ENCODE results near the gene SNAPC5.

DNA sequence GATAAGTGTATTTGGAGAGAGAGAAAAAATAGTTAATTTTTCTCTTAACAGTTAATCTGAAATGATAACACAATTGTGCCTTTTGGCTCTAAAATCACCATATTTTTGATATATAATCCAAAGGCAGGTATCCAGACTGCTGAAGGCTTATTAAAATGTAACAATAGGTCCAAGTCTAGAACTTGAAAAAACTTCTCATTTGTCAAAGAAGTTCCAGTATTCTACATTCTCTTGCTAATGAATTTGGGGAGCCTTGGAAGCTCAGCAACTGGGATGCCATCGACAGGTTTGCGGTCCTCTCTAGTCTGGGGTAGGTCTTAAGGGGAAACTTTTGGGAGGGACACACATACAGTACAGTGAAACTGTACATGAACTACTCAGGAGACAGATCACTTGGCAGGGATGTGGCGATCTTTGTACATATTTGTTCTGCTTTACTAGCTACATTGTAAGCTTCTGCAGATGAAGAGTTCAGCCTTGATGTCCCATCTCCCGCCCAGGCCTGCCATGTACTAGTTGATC lies 23.8 kb downstream of the MAP2K1 start:
- RRBS: no CpG with 5 or more reads among the region's 4 CpGs

DNA sequence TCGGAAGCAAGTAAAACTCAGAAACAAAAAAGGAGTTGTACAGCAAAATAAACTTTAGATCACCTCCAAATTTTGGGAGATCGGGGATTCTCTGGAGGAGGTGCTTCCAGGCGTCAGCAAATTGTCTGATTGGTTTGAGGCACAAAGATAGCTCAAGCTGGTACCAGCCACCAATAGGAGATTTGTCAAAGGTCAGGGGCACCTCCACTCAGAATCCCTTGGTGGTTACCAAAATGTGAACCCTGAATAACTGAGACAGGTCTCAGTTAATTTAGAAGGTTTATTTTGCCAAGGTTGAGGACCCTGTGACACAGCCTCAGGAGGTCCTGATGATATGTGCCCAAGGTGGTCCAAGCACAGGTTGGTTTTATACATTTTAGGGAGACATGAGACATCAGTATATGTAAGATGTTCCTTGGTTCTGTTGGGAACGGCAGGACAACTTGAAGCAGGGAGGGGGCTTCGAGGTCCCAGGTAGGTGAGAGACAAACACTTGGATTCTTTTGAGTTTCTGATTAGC lies 27.0 kb downstream of the SNAPC5 start:
- RRBS: no CpG with 5 or more reads among the region's 5 CpGs

DNA sequence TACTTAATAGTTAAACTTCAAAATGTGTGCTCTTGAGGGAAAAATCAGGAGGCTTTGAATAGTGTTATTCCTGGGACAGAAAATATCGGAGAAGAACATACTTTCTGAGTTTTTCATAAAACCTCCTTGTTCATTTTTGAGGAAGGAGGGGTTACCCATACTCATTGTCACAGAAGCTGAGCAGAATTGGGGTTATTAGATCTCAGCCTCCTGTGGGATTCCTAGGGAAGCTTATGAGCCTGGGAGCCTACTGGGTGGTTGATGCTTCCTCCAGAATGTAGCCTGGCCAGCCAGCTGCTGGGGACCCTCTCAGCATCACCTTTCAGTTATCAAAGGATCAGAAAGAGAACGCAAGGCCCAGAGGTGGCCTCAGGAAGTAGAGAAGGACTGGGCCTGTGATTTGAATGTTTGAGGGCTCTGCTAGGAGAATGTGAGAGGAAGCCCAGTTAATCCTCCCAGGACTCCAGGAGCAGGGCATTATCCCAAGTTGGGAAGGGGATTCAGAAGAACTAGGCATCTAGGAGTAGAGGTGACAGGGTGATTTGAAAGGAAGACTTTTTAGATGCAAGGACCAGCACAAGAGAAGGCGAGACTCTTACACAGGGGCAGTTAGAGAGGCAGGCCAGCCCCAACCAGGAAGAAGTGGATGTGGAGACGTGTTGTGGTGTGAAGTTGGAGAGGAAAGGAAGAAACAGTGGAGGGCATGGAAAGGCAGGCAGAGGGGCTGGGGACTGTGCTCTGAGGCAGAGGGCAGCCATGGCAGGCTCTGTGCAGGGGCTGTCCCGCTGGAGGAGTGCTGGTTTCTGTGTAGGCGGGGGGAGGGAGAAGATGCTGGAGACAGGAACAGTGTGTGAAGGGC lies 21.4 kb downstream of the SNAPC5 start:
- RRBS: no CpG with 5 or more reads among the region's 6 CpGs

GRCh38 chr15:66491687-66492729 lies 5.6 kb downstream of the SNAPC5 start:
- RRBS: no CpG with 5 or more reads among the region's 4 CpGs

- RRBS: 1% methylated on average over 8 of the region's 44 CpGs
These were observed at the start of gene SNAPC5 for GRCh38 chr15:66497447-66498396. Gene SNAPC5 (minus strand): TSS chr15:66497762.

GRCh38 chr15:66641628-66642270 lies 60.3 kb upstream of the SMAD6 start:
- RRBS: no CpG with 5 or more reads among the region's 2 CpGs

- RRBS: under 1% methylated on average over 15 of the region's 60 CpGs
These were observed 765 bp upstream of the SMAD6 start for GRCh38 chr15:66701128-66701814.

GRCh38 chr15:66707207-66707909 lies 5.3 kb downstream of the SMAD6 start:
- RRBS: 1% methylated on average over 4 of the region's 17 CpGs

DNA sequence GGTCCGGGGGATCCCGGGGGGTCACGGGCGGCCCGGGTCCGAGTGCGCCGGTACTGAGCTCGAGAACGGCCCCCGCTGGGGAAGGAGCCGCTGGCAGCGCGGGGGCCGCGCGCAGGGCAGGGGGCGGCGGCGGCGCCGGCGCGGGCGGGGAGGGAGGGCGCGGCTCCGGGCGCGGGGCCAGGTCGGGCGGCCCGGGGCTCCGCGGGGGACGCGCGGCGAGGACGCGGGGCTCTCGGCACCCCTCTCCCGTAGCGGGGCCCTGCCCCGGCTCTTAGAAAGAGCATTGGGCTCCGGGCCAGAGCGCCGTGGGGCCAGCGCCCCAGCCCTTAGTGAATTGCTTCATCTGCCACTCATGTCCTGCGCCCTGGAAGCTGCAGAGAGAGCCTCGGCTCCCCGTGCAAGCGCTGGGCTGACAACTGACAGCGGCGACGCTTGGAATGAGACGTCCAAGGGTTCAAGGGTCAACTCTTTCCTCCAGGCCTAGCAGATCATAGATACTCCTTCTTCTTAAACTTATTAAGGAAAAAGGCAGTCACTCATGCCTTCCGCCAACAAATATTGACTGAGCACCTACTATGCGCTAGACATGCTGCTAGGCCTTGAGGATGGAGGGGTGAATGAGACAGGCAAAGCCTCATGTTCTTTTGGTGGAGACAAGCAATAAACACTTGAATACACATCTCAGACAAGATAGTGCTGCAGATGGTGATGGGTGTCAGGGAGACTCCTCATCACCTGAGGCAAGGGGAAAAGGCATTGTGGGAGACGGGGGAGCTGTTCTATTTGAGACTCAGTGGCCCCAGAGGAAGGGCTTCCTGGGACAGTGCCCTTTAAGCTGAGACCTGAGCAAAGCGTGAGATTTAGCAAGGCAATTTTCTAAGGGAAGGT lies 140.9 kb downstream of the SMAD6 start:
- RRBS: under 1% methylated on average over 25 of the region's 61 CpGs

GRCh38 chr15:66907923-66908709 lies 157.3 kb upstream of the SMAD3 start:
- RRBS: no CpG with 5 or more reads among the region's 9 CpGs

DNA sequence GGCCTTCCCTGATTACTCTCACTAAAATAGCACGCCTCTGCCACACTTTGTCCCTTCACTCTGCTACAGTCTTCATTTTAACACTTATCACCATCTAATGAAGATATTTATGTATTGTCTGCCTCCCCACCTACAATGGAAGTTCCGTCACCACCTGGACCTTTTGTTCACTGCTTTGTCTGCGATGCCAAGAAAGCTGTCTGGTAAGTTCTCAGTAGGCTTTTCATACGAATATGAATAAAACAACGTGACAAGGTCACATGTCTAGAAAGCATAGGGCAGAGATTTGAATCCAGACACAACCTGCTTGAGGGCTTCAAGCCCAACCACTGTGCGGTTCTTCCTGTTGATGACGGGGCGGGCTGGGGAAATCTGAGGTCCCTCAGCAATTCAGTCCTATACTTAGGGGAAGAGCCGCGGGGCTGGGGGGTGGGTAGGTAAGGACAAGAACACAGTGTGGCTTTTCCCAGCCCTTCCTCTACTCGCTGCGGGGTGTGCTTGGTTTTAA lies 32.5 kb upstream of the SMAD3 start:
- RRBS: no CpG with 5 or more reads among the region's 12 CpGs

DNA sequence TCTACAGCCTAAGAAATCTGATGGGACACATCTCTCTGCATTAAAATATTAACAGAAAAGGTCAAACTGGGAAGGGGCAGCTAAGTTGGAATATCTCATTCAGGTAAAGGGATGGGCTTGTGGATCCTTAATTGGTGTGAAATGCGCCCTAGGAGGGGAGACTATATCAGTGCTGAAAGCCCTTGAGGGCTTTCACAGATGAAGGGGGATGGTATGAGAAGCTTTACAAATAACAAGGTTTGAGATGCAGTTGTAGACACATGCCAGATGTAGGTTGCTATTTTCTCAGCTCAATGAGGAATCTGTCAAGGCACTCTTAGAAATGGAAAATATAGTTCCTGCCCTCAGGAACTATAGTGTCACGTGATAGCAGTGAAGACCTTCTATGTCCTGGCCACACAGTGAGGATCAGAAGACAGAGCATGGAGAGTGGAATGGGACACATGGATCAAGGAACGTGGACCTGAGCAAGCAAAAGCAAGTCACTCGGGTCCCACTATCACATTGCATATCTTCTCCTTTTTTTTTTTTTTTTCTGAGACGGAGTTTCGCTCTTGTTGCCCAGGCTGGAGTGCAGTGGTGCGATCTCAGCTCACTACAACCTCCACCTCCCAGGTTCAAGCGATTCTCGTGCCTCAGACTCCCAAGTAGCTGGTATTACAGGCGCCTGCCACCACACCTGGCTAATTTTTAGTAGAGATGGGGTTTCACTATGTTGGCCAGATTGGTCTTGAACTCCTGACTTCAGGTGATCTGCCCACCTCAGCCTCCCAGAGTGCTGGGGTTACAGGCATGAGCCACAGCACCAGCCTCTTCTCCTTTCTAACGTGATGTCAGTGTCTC lies 21.2 kb downstream of the SMAD3 start:
- RRBS: no CpG with 5 or more reads among the region's 11 CpGs

DNA sequence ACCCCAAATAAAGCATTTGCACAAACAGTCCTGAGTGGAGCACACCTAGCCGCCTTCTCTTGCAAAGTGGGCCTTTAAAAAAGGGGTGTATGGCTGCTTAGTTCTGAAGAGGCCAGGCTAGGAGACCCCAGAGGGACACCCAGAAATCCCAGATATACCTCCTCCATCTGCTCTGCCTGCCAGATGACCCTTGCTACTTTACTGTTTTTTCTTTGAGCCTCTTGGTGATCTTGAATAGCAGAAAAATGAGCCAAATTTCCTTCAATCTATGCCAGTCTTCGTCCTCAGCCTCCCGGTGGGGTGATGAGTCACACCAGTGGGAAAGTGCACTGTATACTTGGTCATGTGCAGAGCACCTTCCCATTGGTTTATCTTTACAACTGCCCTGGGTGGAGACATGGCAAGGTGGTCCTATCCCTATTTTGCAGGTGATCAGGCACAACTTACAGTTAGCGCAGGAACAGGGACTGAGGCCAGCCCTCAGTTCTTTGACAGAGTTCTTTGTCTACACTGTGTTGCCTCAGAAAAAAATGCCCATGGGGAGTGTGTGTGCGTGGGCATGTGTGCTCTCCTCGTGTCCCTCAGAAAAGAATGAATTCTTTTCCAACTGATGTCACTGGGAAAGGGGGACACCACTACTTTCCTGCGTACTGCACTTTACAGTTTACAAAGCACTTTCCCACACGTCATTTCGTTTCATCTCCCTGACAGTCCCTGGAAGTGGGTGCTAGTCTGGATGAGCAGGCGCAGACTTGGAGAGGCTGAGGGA lies 23.8 kb downstream of the SMAD3 start:
- RRBS: no CpG with 5 or more reads among the region's 10 CpGs

DNA sequence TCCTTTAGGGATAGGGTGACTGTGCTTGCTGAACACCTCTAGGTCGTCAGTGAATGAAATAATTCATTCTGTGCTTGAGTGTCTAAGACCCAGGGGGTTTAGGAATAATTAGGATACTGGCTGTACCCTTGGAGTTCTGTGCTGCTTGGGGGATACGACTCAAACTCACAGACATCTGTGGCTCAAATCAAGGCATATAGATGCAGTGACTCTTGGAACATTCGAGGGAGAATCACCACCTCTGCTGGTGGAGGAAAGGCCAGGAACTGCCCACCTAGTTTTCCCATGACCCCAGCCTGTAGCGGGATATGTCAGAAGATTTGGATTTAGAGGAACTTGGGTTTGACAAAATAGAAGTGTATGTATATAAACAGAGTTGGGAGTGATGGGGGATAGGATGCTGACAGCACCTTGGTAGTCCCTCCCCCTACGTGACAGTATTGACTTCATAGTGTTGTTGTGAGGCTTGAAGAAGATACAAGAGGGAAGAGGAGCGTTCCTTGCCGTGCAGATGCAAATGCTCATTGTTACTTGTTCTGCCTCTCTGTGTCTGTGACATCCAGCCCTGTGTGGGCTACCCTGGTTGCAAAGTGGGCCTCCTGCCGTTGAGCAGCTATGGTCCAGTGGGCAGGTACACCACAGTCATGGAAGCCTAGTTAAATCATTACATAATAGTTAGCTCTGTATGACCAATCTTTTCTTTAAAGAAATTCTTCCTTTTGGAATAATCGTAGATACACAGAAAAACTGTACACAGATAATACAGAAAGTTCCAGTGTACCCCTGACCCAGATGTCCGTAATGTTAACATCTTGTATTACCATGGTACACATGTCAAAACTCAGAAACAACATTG lies 44.9 kb downstream of the SMAD3 start:
- RRBS: no CpG with 5 or more reads among the region's 10 CpGs

- RRBS: no CpG with 5 or more reads among the region's 8 CpGs
These were observed 83.9 kb downstream of the SMAD3 start for GRCh38 chr15:67148991-67150043.

DNA sequence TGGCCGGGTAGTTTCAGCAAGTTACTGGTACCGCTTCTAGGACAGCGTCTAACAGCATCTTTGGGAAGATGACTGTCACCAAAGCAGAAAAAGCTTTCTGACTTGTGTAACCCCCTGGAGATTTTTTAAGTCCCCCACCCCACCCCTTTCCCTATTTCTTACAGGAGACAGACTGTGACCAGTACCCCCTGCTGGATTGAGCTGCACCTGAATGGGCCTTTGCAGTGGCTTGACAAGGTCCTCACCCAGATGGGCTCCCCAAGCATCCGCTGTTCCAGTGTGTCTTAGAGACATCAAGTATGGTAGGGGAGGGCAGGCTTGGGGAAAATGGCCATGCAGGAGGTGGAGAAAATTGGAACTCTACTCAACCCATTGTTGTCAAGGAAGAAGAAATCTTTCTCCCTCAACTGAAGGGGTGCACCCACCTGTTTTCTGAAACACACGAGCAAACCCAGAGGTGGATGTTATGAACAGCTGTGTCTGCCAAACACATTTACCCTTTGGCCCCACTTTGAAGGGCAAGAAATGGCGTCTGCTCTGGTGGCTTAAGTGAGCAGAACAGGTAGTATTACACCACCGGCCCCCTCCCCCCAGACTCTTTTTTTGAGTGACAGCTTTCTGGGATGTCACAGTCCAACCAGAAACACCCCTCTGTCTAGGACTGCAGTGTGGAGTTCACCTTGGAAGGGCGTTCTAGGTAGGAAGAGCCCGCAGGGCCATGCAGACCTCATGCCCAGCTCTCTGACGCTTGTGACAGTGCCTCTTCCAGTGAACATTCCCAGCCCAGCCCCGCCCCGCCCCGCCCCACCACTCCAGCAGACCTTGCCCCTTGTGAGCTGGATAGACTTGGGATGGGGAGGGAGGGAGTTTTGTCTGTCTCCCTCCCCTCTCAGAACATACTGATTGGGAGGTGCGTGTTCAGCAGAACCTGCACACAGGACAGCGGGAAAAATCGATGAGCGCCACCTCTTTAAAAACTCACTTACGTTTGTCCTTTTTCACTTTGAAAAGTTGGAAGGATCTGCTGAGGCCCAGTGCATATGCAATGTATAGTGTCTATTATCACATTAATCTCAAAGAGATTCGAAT lies 63.9 kb downstream of the AAGAB start:
- RRBS: no CpG with 5 or more reads among the region's 19 CpGs

- RRBS: no CpG with 5 or more reads among the region's 2 CpGs
These were observed 128.4 kb downstream of the MAP2K5 start for GRCh38 chr15:67670787-67671449.

DNA sequence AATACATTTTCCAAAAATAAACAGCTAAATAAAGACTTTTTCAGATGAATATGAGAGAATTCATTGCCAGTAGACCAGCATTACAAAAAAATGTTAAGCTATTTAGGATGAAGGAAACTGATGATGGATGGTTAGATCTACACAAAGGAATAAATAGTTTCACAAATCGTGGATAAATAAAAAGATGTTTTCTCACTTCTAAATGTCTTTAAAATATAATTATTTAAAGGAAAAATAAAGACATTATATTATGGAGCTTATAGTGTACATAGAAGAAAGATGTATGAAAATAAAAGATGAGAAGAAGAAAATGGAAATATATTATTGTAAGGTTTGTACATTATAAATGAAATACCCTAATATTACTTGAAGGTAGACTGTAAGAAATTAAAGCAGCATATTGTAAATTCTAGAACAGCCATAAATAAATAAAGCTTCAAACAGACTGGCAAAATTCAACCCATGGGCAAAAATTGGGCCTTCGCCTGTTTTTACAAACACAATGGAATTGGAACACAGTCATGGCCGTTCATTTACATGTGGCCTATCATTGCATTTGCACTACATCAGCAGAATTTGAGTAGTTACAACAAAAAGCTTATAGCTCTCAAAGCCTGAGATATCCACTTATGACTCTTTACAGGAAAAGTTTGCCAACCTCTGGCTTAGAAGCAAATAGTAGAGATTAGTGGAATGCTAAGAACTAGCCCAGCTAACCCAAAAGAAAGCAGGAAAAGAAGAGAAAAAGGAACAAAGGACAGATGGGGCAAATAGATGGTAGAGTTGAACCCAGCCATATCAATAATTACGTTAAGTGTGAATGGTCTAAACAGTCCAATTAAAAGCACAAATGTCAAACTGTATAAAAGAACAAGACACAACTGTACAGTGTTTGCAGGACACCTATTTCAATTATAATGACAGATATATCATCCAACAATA lies 139.7 kb upstream of the SKOR1 start:
- RRBS: no CpG with 5 or more reads among the region's 4 CpGs

DNA sequence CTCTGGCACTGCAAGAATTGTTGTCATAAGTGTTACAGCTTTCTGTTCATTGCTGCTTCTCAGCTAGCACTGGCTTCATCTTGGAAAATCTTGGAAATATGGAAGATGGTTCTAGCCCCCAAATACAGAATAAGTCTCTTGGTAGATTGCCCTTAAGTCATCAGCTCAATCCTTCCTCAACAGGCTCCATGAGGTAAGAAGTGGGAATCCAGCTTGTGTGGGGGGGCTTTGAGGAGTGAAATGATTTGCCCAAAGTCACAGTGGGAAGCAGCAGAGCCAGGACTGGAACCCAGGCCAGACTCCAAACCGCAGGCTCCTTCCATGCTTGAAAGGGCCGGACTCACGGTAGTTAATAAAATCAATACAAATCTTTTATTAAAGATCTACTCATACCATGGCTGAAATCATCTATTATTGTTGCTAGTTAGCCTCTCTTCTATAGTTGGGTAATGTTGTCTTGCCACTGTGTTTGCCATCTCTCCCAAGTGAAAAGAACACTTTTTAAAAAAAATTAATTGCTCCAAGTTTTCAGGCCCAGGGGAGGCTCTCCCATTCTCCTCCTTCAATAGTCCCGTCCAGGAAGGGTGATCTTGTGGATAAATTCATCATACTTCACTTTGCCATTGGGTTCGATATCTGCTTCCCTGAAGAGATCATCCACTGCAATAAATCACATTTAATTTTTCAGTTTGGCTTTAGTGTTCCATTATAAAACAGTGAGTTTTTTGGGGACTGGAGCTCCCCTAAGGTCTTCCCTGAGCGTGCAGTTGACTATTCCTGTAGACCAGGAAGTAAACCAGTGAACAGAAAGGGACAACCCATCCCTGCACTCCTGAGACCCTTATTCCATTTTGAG lies 11.5 kb downstream of the CALML4 start:
- RRBS: no CpG with 5 or more reads among the region's 6 CpGs